Mesenchymal stem cell of the bone marrow (primary cell): ENCODE results near the genes C7orf57 and CDC14C.

DNA sequence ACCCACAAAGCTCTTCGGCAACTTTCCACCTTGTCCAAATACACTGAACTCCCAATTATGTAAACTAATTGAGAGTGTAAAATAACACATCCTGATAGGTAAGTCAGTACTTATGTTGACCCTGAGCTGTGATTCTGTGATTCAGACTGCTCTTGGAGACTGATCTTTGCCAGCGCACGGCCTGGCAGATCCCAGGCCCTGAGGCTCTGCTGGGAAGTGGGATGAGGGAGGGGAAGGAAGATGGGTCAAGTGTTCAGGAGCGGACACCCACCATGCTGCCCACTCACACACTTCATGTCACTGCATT is 226.3 kb downstream of the TNS3 start:
- CAGE, long polyA plus RNA: no peak

DNA sequence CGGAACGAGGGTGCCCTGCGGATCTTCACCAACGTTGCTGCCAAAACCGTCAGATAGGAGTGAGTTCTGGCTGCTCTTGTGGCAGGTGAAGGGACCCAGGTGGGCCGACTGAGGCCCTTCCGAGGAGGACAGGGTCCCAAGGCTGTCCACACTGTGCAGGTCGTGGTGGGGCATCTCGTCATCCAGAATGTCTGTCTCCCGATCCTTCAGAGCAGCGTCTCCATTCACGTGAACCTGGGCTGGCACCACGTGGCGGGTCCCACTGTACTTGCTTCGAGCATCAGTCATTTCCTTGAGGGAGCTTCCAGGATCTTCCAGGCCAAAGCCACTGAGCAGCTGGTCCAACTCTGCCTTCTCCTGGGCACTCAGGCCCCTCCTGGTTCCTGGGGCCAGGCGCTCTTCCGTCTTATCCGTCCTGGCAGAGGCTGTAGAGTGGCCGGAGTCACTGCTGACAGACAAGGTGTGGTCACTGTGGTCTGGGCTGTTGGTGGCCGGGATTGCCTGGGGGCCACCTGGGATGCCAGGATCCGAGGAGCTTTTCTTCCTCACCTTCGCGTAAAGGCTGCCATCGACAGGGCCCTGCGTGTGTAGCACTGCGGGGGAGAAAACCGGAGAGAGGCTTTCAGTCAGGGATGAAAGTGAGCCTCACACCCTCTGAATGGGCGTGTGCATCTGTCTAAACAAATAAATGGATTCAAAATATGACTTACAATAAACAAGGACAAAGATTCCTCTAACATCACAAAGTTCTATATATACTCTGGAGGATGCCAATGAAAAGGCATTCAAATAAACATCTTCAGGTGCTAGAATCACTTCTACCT is 212.7 kb downstream of the TNS3 start:
- CAGE, long polyA plus RNA: no peak

- CAGE, long polyA plus RNA: no peak
These were observed 110.0 kb downstream of the TNS3 start for GRCh38 chr7:47471828-47472316.

- CAGE, long polyA plus RNA: no peak
These were observed 68.1 kb downstream of the TNS3 start for GRCh38 chr7:47513667-47514332.

GRCh38 chr7:47529607-47529806 is 52.4 kb downstream of the TNS3 start:
- CAGE, long polyA plus RNA: no peak

- CAGE, long polyA plus RNA: no peak
These were observed 44.7 kb downstream of the TNS3 start for GRCh38 chr7:47537052-47537809.

GRCh38 chr7:47582443-47582831 is 526 bp upstream of the TNS3 start:
- CAGE, long polyA plus RNA: no peak

- CAGE, long polyA plus RNA: no peak
These were observed 6.9 kb upstream of the TNS3 start for GRCh38 chr7:47588730-47589204.

GRCh38 chr7:47604451-47605391 is 22.8 kb upstream of the TNS3 start:
- CAGE, long polyA plus RNA: no peak

DNA sequence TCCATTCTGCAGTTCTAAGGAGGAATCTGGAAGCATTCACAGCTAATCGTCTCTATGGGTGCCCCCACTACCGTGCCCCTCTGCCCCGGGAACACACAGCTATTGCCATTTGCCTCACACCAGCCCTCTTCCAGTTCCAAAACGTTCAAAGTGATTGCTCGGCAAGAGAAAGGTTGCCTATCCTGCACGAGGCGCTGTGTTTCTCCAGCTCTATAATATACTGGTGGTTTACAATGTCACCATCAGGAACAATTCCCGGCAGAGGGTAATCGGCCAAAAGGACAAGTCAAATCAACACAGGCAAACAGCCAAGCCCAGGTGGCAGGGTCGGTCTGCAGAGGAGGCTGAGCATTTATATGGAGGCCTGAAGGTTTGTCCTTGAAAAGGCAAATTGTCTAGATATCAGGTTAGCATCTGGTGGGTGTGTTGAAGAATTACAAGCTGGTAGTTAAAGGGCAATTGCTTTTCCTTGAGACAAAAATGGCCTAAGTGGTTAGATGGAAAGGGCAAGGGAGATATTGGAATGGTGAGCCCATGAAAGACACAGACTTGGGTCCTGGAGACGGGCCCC is 29.2 kb upstream of the TNS3 start:
- CAGE, long polyA plus RNA: no peak

DNA sequence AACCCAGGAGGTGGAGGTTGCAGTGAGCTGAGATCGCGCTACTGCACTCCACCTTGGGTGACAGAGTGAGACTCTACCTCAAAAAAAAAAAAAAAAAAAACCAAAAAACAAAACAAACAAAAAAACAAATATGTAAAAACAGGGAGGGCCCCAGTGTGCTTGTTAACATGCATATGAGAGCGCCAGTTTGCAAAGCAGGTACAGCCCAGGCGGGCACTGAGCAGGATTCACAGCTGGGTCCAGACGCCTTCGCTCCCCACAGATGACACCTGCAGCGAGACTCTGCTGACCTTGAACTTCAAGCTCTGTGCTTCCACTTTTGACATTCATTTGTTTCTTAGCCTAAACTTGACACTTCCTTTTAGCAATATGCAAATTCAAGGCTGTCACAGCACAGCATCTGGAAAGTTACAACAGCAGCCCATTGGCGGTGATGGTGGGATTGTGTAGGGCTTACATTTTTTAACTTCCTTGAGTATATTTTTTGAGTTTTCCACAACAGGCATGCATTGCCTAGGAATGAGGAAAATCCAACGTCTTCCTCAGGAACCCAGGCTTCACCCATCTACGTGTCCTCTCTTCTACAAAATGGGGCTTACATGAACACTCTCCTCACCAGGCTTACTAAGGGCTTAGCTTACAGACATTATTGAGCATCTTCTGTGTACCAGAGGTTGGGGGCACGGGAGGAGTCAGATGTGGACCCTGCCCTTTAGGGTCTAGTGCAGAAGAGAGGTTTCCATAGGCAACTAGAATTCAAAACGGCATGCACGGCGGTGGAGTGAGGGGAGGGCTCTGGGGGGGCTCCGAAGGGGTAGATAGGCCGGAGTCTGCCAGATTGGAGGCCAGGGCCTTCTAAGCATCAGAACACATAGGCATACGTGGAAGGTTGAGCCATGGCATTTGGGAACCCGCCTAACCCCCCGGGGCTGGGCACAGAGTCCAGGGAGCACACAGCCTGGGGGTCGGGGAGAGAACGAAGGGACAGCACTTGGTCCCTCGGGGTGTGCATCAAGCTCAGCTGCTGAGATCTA is 89.0 kb upstream of the TNS3 start:
- CAGE, long polyA plus RNA: no peak

- CAGE, long polyA plus RNA: no peak
These were observed 161.8 kb downstream of the PKD1L1 start for GRCh38 chr7:47786459-47786848.

DNA sequence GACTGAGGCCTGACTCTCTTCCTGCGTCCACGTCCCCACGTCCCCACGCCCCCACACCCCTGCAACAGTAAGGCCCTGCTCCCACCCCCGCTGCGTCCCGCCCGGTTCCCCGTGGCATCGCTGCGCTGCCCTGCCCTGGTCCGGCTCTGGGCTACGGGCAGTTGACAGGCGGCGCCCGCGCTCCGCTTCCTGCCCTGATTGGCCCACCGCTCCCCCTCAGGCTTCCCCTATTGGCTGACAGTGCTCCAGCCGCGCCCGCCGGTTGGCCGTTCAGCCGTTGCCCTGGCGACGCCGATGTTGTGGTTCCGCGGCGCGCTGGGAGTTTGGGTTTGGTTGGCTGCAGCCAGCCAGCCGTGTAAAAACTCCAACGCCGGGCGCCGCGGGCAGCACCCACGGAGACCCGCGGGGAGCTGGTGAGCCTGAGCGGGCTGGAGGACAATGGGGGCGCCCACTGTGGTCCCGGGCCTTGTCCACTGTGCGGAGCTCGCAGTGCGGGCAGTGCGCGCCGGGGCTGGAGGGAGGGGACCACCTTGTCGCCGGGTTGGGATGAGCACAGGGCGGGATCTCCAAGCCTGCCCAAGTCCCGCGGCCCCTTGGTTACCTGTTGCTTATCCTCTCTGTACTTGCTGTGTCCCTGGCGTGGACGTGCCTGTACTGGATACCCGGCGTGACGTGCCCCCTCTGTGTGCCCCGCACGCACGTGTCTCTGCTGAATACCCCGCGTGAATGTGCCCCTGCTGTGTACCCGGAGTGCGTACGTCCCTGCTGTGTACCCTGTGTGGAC is at the start of gene C7orf57:
Gene C7orf57, plus strand, starts transcription at position 326 of the 784 bp plus-strand sequence.
- CAGE, long polyA plus RNA: no peak

- CAGE, long polyA plus RNA: no peak
These were observed 4.1 kb upstream of the UPP1 start for GRCh38 chr7:48084768-48085494.

DNA sequence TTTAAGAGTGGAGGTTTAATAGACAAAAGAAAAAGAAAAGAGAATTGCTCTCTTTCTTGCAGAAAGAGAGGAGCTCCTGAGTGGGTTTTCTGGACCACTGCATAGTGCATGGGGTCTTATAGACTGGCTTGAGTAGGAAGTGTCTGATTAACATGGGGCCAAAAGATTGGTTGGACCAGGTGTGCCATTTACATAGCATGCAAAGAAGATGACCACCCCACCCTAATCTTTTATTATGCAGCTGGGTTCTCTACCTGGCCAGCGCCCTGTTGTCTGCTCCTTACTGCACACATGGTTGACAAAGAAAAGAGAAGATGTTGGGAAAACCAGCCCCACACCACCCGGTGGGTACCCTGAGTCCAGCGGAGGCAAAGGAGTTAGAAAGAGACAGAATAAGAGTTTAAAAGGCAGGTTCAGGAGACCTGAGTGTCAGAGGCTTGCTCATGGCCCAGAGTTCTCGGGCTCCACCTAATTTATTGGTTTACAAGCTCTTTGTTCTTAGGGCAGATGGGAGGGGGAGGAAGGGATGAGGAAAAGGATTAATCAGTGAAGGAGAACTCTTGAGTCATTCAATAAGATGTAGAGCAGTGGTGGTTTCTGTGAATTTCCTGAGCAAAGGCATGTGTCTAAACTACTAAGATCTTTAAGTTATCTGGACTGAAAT is 24.2 kb upstream of the ABCA13 start:
- CAGE, long polyA plus RNA: no peak

DNA sequence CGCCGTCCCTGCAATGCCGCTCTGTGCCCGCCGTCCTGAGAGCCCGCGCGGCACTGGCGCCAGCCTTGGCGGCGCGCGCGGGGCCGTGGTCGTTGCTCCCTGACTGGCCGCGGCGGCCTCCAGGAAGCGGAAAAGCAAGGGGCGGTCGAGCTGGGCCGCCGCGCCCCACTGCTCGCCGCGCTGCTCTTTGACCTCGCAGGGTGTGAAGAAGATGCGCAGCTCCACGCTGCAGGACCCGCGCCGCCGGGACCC is at the start of gene CDC14C:
Gene CDC14C, plus strand, starts transcription at position 86 of the 252 bp plus-strand sequence.
- CAGE, long polyA plus RNA: no peak

DNA sequence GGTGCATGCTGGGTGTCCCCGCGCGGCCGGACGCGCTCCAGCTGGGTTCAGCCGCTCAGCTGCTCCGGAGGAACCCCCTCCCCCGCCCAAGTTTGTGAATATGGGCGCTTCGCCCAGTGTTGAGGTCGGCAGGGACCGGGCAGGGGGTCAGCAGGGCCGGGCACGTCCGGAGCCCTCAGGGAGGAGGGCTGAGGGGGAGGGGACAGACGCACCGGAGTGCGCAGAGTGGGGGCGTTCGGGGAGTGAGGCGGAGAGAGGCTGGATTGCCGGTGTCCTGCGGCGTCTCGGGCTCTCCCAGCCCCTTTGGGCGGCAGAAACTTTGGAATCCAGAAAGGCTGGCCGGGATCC is 684 bp downstream of the VWC2 start:
- CAGE, long polyA plus RNA: no peak

GRCh38 chr7:50305373-50306118 is 1.0 kb downstream of the IKZF1 start:
- CAGE, long polyA plus RNA: no peak

- CAGE, long polyA plus RNA: no peak
These were observed 53.5 kb downstream of the IKZF1 start for GRCh38 chr7:50357872-50358641.

DNA sequence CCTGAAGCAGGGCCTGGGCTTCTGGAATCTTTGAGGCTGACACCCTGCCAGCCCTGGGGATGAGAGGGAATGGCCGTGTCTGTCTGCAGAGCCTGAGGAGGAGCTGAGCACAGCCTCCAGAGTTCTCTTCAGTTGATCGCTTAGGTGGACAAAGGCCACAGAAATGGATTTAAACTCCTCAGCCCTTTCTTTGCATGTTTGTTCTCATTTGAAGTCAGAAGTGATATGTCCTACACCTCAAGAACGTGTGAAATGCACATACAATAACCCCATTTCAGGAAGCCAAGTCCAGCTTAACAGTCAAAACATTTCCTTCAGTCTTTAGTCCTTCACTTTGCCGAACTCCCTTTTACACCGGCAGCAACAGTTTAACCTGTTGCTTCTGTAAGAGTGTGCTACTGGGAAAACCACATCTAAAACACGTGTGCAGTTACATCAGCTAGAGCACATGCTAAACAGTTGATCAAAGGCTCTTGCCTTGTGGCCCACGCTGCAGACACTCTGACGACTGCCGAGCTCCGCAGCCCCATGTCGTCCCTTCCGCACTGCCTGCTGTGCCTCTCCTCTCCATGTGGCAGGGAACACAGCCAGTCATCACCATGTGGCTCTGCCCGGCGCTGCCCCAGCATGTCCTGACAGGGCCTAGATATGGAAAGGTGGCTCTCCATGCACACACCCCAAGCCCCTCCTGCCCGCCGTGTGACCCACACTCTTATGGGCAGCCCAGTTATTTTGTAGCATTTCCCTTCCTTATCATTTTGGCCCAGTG is 55.9 kb downstream of the IKZF1 start:
- CAGE, long polyA plus RNA: no peak